Foreskin keratinocyte (primary cell): ENCODE measurements around the gene HEBP1.

GRCh38 chr12:12387489-12388010, 30.7 kb downstream of the BORCS5 start:
- RAMPAGE, total RNA, result no peak

GRCh38 chr12:12404364-12404765, 47.5 kb downstream of the BORCS5 start:
- RAMPAGE, total RNA, result no peak

DNA sequence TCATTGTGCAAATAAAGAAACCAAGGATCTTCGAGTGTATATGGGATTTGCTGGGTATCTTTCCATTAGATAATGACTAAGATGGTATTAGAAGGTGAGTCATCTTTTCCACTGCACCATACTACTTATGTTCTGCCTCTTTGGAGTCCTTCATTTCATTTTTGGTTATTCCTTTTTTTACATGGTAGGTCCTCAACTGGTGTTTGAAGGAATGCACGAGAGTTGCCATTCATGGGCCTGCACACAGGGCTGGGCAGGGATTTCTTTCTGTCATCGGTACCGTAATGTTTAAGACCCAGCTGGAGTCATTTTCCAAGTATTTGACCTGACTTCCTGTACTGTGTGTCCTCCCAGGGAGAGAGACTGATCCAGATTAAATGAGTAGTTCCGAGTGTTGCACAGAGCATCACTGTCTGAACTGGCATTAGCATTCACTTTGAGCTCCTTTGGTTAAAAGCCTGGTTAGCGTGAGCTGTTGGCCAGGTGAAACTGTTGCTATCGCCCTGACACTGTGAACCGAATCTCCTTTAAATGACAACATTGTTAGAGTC, 85.8 kb downstream of the BORCS5 start:
- RAMPAGE, total RNA, result no peak

DNA sequence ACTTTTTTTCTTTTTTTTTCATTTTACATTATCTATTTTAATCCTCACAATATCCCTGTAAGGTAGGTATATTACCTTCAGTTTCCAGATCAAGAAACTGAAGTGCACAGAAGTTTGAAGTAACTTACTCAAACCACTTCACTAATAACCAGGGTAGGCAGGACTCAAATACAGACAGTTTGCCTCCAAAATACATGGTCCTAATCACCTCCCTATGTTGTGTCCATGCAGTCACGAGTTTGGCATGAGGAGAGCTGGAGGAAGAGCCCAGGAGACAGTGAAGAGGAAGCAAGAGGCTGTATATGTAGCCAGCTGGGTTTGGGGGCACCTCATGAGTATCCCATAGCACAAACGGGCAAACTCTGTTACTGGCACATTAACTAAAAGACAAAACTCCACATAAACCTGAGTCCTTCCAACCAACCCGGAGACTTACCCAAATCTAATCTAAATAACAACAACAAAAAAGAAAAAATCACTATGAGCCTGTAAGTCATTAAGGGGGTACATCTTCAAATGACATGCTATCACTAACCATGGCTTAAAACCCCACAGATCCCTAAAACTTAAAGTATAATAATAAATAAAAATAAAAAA, 79.2 kb downstream of the DUSP16 start:
- RAMPAGE, total RNA, result no peak

- RAMPAGE, total RNA, result no peak
These were observed 51.2 kb downstream of the DUSP16 start for GRCh38 chr12:12511412-12511982.

- RAMPAGE, total RNA, result no peak
These were observed 2.8 kb downstream of the DUSP16 start for GRCh38 chr12:12559664-12560430.

GRCh38 chr12:12685191-12685767, 10.7 kb downstream of the GPR19 start:
- RAMPAGE, total RNA, result no peak

GRCh38 chr12:12697033-12697584, 1.1 kb upstream of the GPR19 start:
- RAMPAGE, total RNA, result no peak

DNA sequence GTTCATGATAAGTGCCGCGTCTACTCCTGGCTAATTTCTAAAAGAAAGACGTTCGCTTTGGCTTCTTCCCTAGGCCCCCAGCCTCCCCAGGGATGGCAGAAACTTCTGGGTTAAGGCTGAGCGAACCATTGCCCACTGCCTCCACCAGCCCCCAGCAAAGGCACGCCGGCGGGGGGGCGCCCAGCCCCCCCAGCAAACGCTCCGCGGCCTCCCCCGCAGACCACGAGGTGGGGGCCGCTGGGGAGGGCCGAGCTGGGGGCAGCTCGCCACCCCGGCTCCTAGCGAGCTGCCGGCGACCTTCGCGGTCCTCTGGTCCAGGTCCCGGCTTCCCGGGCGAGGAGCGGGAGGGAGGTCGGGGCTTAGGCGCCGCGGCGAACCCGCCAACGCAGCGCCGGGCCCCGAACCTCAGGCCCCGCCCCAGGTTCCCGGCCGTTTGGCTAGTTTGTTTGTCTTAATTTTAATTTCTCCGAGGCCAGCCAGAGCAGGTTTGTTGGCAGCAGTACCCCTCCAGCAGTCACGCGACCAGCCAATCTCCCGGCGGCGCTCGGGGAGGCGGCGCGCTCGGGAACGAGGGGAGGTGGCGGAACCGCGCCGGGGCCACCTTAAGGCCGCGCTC, 392 bp upstream of the CDKN1B start:
- RAMPAGE, total RNA, result no peak

DNA sequence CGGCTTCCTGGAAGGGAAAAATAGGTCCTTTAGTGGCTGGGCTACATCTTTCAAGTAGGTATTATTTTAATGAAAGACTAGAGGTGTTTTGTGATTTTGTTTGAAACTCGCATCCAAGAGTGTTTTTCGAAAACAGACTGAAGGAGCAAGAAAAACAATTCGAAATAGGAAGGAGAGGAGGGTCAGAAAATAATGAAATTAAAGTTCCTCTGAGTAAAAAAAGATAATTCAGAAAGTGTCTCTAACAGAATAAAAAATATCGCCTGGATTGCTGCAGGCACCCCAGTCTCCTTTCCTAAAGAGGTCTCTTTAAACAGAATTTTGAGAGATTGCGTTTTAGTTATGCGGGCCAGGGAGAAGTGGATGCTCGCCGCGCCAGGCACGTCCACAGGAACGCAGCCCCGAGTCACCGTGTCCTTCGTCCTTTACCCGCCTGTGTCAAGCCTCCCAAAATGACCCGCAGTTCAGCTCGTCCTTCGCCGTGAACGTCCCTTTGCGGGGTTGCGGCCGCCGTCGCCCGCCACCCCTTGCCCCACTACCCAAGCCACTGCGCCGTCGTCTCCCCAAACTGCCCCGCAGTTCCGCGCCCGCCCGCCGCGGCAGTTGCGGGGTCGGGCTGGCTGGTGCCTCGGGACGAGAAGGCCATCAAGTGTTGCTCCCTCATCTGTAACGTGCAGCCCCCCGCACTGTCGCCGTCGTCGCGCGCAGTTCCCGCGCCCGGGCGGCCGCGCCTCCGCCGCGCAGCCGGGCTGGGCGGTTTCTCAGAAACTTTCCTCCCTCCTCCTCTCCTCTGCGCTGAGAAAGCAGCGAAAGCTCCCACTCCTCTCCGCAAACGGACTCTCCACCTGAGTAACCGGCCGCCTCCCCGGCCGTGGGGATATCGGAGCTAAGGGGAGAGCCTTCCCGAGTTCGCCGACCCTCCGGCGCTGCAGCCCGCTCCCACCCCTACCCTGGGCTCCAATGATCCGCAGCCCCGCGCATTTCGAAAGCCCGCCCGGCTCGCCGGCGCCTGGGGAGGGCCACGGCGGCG, 6.5 kb downstream of the CDKN1B start:
- RAMPAGE, total RNA, result no peak

DNA sequence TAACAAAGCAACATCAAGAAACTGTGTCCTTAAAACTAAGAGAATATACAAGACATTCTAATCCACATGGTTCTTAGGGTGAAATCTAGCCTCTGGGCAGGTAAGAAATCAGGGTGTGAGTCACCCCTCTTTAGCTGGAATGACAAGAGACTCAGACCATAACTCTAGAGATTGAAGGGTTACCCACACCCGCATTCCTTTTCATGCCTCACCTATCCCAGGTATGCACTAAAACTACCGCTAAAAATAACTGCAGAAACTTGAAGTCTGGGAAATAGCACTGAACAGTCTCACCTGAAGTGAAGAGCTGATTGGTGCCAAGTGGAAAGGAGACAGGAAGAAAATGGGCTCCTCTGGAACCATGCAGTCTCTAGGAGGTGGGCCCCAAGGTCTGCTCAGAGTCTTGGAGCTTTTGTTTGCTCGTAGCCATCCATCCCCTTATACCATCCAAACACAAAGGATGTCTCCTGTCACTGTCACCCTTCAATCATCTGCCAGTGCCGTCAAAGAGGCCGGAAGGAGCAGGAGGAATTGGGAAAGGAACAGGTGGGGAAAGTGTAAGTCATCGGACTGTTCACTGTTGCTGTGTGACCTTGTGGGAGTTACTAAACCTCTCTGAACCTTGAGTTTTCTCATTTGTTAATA, 22.3 kb downstream of the DDX47 start:
- RAMPAGE, total RNA, result no peak

- RAMPAGE, total RNA, result no peak
These were observed 25.2 kb downstream of the DDX47 start for GRCh38 chr12:12838457-12838708.

DNA sequence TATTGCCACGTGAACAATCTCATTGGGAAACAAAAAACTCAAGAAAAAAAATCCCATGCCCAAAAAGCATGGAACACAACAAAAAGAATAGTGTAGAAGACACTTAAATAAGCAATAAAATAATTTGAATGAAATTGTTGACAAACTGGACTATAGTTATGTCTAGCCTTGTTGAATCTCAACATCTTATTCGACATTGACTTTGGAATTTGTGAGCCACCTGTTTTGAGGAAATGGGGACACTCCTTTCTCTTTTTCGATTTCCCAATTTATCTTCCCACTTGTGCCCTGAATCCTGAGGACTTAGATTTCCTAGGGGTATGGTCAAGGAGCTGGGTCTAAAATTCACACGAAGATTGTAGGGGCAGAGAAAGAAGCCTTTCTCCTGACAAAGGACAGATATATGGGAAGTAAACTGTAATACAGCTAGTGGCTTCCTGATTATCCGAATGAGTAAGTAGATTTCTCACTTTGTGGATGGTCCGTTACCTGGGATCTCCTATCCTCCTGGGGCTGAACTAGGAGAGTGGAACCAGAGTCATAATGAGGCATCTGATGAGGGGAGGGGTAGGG, 14.1 kb downstream of the GPRC5A start:
- RAMPAGE, total RNA, result no peak

- RAMPAGE, total RNA, result start-site peak on the minus strand at chr12:13000220-13000238, 9 and 19 reads in 2 replicates
These were observed at the start of gene HEBP1 for GRCh38 chr12:12999992-13000603. TSS of gene HEBP1 (minus strand) at chr12:13000265.

DNA sequence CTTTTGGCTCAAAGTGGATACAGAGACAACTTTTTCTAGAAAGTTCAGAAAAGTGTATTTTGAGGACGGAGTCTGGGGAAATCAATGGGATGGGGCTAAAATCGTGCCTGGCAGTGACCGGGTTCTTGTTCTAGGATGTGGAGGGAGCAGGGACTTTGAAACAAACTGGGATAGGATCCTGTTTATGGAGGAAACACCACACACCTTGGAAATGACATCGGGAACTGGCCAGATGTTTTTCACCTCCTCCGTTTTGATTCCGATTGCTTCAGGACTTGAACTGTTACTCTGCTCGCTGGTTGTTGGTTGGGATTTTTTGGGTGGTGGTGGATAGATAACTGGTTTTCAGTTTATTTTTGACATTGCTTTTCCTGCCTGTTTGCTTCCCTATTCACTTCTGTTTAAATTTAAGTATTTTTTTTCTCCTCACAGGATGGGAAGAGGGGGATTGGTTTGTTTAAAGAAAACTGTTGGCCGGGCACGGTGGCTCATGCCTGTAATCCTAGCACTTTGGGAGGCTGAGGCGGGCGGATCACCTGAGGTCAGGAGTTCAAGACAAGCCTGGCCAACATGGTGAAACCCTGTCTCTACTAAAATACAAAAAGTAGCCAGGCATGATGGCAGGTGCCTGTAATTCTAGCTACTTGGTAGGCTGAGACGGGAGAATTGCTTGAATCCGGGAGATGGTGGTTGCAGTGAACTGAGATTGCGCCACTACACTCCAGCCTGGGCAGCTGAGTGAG, 667 bp downstream of the EMP1 start:
- RAMPAGE, total RNA, result no peak

GRCh38 chr12:13251541-13251796, 54.9 kb downstream of the EMP1 start:
- RAMPAGE, total RNA, result no peak

GRCh38 chr12:14273365-14273919, 92.0 kb upstream of the ATF7IP start:
- RAMPAGE, total RNA, result no peak

DNA sequence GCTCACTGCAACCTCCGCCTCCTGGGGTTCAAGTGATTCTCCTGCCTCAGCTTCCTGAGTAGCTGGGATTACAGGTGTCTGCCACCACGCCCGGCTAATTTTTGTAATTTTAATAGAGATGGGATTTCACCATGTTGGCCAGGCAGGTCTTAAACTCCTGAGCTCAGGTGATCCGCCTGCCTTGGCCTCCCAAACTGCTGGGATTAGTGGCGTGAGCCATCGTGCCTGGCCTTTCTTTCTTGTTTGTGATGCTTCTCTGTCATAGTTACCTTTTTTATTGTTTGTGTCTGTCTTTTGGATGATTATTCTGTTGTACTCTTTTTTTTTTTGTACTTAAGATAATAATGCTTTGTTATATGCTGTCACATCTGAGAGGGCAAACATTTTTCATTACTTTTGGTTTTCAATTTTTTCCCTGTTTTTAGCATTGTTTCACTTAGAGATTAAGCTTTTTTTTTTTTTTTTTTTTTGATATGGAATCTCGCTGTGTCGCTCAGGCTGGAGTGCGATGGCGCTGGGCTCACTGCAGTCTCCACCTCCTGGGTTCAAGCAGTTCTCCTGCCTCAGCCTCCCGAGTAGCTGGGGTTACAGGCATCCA, 35.9 kb downstream of the ATF7IP start:
- RAMPAGE, total RNA, result no peak

GRCh38 chr12:14418296-14418858, 52.9 kb downstream of the ATF7IP start:
- RAMPAGE, total RNA, result no peak

- RAMPAGE, total RNA, result no peak
These were observed 46.0 kb upstream of the PLBD1 start for GRCh38 chr12:14613404-14614354.